Ureter (tissue), 1 donor: ENCODE data around the genes ARMS2 and CUZD1.

DNA sequence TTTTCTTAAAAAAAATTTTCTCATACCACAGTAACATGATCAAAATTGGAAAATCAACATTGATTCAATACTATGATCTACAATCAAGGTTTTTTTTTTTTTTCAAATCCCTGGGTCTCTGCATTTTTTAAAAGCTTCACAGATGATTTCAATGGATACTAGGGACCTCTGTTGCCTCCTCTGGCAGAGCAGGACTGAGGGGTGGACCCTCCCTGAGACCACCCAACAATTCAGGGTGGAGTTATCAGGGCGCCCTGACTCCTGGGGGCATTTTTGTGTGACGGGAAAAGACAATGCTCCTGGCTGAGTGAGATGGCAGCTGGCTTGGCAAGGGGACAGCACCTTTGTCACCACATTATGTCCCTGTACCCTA lies at the start of gene ARMS2:
Gene ARMS2 (plus strand): TSS at position 300 of the 373 bp plus-strand sequence.
- PRO-cap, result no peak

DNA sequence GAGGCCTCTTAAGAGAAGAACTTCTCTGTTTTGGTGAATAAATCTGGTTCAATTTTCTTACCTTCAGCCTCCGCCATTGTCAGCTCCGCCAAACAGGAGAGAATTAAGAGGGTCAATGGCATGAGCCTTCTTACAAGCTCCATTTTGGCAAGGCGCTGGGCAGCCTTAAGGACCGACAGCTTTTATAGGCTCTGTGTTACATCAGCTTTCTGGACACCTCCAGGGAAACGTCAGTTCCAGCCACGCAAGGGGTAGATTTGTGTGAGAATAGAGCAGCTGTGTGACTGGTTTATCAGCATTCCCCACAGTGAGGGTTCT lies at the start of gene CUZD1:
Gene CUZD1 (minus strand): TSS at position 157 of the 318 bp plus-strand sequence.
- PRO-cap, result no peak

GRCh38 chr10:122997113-122997631 lies 11.4 kb downstream of the IKZF5 start:
- PRO-cap, result no peak

- PRO-cap, result no peak
Measured at GRCh38 chr10:123020064-123020839, 11.4 kb downstream of the ACADSB start.

DNA sequence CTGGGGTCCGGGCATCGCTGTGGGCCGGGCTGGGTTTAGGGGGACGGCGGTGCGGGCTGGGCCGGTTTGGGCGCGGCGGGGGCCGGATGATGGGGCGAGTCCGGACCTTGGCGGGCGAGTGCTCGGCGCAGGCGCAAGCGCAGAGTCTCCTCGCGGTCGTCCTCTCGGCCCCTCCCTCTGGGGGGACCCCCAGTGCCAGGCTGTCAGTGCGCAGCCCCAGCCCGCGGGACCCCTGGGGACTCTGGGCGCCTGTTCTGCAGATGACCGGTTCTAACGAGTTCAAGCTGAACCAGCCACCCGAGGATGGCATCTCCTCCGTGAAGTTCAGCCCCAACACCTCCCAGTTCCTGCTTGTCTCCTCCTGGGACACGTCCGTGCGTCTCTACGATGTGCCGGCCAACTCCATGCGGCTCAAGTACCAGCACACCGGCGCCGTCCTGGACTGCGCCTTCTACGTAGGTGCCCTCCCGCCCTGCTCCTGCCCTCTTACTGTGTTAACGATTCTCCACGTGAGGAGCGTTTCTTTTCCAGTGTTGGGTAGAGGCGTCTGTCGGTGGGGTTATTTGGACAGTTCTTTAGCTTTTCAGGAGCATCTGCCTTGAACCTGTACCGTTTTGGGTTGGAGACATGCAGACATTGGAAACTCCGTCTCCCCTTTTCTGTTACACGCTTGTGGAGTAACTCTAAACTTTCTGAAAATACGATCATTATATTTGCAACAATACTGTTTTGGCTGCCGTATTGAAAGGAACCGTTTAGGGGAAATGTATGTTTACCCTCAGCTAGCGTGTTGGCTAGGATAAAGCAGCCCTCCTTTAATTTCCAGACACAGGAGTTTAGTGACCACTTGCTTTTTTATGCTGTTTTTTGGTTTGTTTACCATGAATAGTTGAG lies 703 bp downstream of the BUB3 start:
- PRO-cap, result no peak

GRCh38 chr10:123198535-123198910 lies 44.3 kb downstream of the BUB3 start:
- PRO-cap, result no peak

- PRO-cap, result no peak
Measured at GRCh38 chr10:123860334-123860722, 31.3 kb downstream of the CPXM2 start.

- PRO-cap, result no peak
Measured at GRCh38 chr10:124029315-124029973, 64.0 kb downstream of the CHST15 start.

DNA sequence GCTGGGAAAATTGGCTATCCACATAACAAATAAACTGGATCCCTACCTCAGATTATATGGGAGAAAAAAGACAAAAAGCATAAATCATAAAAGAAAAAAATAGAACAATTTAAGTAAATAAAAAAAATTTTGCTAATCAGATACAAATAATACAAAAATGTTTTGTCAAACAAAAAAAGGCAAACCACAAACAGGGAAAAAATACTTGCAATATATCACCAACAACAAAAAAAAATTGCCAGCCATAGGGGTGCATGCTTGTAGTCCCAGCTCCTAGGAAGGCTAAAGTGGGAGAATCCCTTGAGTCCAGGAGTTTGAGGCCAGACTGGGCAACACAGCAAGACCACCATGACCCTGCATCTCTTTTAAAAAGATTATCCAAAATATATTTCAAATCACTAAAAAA lies 43.1 kb upstream of the CHST15 start:
- PRO-cap, result no peak

DNA sequence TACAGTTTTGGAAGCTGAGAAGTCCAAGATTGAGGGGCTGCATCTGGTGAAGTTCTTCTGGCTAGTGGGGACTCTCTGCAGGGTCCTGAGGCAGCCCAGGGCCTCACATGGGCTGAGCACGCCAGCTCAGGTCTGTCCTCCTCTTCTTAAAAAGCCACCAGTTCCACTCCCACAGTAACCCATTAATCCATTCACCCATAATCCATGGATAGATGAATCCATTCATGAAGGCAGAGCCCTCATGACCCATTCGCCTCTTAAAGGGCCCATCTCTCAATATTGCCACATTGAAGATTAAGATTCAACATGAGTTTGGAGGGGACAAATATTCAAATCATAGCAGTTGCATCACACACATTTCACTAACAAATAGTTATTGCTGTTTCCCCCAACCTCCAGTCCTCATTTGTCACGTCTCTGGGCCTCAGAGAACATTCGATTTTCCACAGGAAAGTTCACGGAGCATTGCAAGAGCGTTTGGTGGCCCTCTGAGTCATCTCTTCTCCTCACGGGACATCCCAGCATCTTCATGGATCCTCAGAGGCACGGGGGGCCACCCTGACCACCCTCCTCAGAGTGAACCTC lies 50.2 kb upstream of the CHST15 start:
- PRO-cap, result no peak

DNA sequence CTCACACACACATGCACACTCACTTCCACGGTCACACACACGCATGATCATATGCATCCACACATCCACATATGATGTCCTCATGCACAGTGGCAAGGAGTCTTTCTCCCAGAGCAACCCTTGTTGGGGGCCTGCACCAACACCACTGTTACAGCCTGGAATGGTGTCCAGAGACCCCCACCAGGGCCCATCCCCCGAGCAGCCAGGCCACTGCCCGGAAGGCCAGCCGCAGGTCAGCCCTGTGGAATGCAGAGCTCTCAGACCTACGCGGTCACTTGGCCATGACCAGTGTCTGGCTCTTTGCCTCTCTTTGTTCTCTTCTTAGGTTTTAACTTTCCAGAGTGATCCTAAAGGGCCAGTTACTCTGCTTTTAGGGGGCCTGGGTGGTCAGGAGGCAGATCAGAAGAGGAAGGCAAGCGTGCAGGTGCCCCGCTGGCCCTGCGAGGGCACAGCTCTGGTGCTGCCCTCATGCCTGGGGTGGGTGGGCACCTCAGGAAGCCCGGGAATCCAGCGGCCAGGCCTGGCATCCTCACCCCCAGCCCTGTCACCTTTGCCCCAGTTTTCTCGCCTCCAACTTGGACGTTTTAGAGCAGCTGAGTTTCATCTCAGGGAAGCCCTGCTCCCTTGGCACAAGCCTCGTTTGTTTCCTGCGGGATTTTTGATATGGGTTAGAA lies 62.4 kb upstream of the CHST15 start:
- PRO-cap, result no peak

DNA sequence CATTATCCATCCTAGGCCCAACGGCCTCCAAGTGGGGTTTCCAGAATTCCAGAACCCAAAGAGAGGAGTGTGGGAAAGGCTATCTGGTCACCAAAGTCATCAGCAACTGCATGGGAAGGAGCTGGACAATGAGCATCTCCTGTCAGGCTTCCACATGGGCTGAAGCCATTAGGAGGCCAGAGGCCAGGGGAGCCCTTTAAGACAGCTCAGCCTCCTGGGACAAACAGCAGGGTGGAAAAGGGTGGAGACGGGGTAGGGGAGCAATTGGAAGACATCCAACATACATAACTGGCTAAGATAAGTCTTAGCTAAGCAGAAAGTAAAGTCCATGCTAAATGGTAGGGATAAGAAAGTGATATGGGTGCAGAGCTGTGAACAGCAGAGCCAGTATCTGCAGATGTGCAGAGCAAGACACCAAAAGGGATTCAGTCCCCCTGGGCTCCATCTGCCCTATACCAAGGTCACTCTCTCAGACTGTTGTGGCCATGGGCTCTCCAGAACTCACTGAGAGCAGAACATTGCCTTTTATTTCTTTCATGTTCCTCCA lies 1.6 kb upstream of the OAT start:
- PRO-cap, result no peak

DNA sequence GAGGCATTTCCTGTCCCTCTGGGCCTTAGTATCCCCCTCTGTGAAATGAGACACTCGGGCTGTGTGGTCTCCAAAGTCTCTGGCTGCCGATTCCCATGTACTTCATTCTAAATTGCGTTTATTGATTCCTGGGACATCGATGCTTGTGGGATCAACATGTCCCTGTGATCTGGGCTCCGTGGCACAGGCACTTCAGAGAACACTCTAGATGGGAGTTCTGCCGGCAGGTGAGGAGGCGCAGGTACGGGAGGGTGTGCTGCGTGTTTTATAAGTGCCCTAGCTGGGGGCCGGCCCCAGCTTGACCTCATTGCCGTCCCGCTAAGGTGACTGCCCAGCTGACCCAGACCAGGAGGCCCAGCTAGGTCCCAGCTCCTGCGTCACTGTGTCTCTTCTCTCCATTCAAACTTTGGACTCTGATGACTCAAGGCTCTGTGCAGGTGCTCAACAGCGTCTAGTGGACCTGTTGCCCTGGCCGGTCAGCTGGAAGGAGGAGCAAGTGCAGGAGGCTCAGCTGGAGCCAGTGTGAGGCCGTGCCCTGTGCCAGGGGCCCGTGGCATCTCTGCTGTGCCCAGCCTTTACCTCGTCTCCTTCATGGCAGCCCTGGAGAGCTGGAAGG lies 14.3 kb downstream of the LHPP start:
- PRO-cap, result no peak

- PRO-cap, result no peak
Measured at GRCh38 chr10:124544342-124545139, 82.9 kb downstream of the LHPP start.

DNA sequence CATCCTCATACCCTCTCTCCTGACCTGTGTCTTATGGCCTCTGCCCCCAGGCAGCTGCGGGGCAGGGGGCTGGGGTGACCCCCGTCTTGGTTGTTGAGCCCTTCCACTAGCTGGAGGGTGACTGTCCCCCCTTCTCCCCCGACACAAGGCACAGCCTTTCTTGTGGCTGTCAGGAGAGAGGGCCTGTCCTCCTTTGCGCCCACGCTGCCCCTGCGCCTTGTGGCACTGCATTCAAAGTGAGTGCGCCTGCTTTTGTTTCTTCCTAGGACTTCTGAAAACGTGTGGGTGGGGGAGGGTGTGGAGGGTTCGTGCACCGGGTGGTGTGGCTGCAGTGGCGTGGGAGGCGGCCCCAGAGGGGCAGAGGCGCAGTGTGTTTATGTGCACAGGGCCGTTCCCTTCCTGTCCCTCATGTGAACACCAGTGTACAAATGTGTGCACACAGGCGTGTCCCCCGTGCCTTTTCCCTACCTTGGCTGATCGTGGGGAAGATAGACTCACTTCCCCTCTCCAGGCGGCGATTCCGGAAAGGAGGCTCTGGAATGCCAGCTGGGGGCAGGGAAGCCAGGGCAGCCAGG lies 88.7 kb downstream of the LHPP start:
- PRO-cap, result no peak

DNA sequence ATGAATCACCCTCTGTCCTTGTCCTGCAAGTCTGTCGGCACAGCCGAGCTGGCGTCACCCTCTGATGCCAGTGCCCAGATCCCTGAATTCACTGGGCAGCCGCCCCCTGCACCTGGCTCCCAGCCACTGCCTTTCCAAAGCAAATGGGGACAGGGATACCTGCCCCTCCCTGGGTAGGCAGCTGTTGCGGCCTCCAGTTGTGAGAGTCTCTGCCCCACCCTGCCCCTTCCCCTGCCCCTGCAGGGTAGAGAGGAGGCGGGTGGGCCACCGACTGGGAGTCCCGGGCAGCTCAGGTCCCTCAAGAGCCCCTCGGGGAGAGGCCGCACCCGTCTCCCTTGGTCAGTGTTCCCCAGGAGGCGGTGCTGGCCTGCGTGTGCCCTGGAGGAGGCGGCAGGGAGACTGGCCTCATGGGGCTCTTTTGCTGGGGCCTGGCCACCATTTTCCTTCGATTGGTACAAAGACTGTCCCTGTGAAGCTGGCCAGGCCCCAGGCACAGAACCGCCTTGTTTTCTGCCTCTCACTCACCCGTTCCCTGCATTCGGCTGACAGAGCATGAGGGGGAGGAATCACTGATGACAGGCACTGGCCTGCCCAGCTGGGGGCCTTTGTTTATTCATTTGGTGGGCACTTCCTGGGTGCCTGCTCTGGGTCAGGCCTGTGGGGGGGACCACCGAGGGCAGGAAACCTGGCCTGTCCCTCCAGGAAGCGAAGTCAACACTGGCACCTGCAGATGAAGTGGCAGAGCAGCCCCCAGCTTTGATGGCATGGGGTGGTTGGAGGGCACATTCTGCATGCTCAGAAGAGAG lies 139.3 kb downstream of the FAM53B start:
- PRO-cap, result no peak

- PRO-cap, result no peak
Measured at GRCh38 chr10:124619038-124619633, 125.0 kb downstream of the FAM53B start.

- PRO-cap, result no peak
Measured at GRCh38 chr10:124650233-124650842, 93.8 kb downstream of the FAM53B start.

- PRO-cap, result no peak
Measured at GRCh38 chr10:124671514-124671783, 72.7 kb downstream of the FAM53B start.

DNA sequence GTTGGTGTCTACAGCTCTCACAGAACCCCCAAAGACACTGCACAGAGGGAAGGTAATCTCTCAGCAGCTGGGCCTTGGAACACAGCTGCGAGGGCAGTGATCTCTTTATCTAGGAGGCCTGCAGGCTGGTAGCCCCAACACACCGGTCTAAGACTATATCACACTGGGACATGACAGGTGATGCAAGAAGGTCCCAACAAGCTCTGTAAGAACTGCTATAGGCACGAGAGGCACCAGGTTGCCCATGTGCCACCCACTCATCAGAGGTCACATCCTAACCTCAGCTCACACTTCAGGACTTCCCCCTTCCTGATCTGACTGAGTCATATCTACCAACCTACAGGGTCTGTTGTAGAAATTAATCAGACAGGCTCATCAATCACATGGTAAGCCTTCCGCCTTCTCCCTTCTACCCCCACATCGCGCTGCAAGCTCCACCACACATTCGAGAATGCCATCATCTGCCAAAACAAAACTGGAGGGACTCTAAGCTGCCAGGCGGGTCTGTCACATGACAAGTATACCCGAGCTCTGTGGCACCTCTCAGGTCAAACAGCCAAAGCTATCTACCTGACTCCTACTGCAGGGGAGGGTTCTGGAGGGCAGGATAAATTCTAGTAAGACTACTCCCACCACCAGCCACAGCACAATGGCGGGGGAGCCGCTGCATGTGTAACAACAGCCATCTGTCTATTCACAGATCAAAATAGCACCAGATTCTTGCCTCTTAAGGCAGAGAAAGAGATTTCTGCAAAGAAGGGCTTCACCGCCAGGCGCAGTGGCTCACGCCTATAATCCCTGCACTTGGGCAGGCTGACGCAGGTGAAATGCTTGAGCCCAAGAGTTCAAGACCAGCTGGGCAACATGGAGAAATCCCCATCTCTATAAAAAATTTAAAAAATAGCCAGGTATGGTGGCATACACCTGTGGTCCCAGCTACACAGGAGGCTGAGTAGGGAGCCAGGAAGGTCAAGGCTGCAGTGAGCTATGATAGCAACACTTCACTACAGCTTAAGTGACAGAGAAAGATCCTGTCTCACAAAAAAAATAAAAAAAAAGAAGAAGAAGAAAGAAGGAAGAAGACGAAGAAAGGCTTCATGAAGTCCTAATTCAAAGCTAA lies 25.8 kb downstream of the FAM53B start:
- PRO-cap, result no peak